MCF 10A (cell line): Measurements from ENCODE around the genes TRPC7 and WNT8A.

DNA sequence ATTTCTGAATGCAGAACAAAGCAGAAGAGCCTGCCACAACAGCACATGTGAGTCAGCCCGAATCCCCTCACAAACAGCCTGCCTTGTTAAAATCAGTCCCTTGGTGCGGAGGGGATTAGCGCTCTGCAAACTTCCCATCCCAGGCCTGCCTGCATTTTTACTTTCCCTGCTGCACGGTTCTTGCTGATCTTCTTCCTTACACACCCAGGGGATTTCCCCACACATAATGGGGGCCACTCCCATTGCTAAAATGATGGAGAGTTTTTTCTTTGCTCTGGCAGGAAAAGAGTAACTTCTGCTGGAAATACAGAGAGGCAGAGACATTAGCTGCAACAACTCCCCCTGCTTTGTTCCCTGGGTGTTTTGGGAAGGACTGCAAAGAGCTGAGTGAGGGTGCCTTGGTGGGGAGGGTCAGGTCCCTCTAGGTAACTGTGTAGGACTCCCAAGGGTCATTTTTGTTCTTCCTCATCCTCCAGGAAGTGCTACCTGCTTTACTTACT, 78.4 kb upstream of the PITX1 start:
- PRO-cap = no peak
- RRBS = no CpG with 5 or more reads among the region's 4 CpGs

GRCh38 chr5:135133920-135134690, 100.1 kb upstream of the PITX1 start:
- PRO-cap = no peak
- RRBS = no CpG with 5 or more reads among the region's 19 CpGs

GRCh38 chr5:135173682-135174294, 139.8 kb upstream of the PITX1 start:
- PRO-cap = no peak
- RRBS = no CpG with 5 or more reads among the region's 6 CpGs

GRCh38 chr5:135334096-135335289, 64.5 kb downstream of the MACROH2A1 start:
- PRO-cap = no peak
- RRBS = no CpG with 5 or more reads among the region's 21 CpGs

- PRO-cap = bidirectional peak, plus-strand start at chr5:135337630, minus-strand start at chr5:135337516
- RRBS = no CpG with 5 or more reads among the region's 11 CpGs
Observed at GRCh38 chr5:135336702-135337848, 62.0 kb downstream of the MACROH2A1 start.

DNA sequence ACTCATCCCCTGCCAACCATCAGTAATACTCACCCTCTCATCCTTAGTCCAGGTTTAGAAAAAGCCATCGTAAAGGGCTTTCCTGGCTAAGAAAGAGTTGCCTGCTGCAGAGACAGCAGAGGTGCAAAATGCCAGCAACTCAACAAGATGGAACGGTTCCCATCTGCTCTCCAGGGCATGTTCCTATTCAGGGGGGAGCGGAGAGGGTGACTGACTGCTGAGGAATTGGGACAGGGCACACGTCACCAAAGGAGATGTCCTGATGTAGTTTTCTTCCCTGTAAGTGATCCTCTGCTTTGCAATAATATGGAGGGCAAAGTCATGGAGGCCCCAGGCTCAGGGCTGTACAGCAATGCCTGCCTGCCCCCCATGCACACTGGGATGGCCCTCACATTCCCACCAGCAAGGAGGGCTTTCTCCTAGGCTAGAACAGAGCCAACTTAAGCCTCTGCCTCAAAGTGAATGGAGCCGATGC, 24.9 kb downstream of the MACROH2A1 start:
- PRO-cap = no peak
- RRBS = no CpG with 5 or more reads among the region's 5 CpGs

DNA sequence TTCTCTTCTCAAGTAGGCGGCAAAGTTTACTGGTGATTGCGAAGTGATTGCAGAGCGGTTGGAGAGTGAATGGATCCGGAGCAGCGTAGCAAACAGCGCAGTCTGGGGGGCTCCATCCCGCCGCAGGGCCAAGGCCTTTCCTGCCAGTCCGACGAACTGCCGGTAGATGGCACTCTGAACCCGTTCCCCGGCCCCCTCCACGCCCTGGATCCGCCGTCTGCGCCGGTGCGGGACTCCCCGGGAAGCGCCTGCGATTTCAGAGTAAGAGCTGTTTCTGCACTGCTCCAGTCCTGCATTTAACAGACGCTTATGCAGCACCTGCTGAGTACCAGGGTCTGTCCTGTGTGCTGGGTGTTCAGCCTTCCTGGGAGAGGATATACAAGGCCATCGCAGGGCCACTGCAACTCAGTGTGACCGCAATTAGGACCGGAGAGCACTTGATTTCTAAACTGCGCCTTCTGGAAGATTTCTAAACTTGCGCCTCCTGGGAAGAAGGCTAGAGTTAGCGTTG, 14.0 kb upstream of the TIFAB start:
- PRO-cap = no peak
- RRBS = under 1% methylated on average over 10 of the region's 29 CpGs

DNA sequence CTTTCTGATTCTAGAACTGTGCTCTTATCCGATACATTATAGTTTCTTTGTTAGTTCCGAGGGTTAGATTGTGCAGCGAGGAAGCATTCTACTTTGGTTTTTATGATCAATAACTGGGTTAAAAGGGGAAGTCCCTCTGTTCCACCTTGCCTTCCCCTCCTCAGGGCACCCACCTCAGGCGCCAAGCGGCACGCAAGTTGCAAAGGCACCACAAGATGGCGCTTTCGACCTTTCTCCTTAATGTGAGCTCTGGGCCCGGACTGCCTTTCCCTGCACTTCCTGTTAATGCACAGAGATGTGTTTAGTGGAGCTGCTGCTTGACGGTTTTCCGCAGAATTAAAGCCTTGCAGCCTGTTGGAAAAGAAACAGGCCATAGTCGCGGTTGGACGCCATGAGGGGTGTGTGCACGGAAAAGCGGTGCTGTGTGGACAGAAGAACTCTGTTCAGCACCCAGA, 18.0 kb downstream of the CXCL14 start:
- PRO-cap = no peak
- RRBS = no CpG with 5 or more reads among the region's 16 CpGs

DNA sequence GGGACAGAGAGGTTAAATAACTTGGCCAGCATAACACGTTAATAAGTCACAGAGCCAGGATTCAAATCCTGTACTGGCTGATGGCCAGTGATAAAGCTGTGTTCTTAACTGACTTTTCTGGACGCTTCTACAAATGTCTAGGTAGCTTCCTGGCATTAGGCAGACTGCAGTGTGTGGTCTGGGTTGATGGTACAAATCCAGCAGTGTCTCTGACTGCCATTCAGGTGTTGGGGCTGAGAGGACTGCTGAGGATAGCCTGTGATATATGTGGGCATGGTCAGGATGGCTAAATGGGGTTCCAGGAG, 125.9 kb upstream of the CXCL14 start:
- PRO-cap = no peak
- RRBS = no CpG with 5 or more reads among the region's 2 CpGs

DNA sequence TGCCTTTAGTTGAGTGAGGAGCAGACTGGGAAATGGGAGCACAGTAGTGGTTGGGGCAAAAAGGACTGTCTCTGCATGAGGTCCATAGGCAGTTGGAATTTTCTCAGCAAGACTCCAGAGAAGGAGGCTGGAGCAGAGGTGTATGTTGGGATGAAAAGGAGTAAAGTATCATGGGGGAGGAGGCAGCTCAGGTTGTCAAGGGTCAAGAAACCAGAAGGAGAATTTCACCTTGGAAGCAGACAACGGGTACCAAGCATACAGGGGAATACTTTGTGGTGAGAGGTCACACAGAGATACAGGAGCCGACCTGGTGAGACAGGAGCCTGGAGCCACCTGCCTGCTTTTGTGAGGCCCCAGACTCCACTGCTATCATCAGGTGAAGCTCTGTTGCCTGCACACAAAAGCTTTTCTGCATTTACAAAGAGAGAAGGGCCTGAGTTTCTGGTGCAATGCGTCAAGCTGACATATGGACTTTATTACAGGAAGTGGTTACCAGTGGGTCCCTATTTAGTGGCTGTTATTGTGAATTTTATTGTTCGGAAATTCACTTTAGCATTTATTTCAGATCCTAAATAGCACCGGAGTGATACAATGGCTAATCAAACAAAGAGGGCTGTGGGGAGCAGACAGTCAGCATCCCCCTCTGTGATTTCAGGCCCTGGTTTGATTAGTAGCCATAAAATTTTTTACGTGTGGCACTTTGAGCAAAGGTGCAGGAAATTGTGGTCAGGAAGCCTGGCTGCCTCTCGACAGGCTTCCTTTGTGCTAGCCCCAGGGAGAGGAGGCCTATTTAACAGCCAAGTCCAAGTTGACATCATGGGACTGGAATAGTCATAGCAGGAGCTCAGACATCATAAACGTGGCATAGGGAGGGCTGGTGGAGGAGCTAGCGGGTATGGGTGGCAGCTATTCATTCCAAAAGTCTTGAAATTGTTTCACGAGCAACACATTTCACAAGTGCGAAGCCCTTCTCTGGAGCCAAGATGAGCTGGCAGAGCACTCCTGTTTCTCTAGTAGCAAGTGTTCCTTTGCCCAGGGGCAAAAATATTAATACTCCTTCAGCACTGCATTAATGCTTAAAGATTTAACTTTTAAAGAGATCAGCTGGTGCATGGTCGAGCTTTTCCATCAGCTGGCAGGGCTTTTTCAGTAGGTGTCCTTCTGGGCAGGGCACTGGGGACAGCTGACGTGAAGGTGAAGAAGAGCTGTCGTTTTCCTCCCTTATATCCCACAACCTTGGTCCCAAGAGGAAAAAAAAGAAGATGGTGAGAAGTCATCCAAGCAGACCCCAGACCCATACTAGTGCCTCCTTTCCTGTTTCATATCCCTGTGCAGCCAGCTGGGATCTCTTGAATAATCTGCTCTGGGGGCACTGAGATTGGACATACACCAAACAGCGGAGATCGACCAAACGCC, 8.4 kb downstream of the TGFBI start:
- PRO-cap = no peak
- RRBS = no CpG with 5 or more reads among the region's 17 CpGs

GRCh38 chr5:136053230-136054372, 24.8 kb downstream of the TGFBI start:
- PRO-cap = no peak
- RRBS = no CpG with 5 or more reads among the region's 10 CpGs

DNA sequence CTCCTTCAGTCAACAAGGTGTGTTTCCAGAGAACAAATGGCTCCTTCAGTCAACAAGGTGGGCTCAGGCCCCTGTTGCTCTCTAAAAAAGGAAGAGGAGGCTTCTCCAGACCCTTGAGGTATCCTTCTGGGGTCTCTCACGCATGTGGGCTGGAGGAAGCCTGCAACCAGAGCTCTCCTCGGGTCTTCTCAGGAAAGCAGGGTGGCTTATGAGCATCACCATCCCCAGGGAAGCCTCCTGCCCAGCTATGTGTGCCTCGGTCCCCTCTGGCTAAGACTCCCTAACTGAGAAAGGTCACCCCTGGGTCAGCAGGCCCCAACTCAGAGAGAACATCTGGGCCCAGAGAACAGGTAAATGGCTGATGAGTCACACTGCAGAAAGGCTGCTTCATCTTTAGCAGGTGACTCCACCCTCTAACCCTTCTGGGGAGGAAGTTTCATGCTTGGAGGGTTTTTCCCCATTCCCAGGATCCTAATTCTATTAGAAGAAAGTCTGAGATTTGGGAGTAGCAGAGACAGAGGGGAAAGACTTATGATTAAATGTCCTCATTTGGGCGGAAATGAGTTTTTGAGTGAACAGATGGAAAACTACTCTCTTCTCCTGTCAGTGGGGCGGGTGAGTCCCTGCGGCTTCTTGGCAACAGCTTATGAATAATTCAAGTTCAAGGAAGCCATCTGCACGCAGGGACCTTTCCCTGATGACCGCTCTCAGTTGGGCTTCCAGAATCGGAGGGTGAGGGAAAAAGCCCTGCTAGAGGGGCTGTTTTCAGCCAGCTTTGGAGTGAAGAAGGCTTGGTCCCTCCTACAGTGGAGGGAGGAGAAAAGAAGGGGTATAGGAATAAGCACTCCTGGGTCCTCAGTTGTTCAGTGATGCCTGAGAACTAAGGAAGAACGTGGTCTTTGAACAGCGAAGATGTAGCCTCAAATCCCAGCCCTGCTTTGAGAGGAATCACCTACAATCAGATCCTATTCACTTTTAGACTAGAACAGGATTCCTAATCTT, 42.0 kb downstream of the TGFBI start:
- PRO-cap = no peak
- RRBS = no CpG with 5 or more reads among the region's 11 CpGs

- PRO-cap = no peak
- RRBS = no CpG with 5 or more reads among the region's 1 CpG
Observed at GRCh38 chr5:136084656-136085064, 48.0 kb upstream of the SMAD5 start.

- PRO-cap = no peak
- RRBS = no CpG with 5 or more reads among the region's 3 CpGs
Observed at GRCh38 chr5:136181187-136181739, 11.7 kb downstream of the SMIM32 start.

GRCh38 chr5:136273906-136274242, 80.9 kb upstream of the SMIM32 start:
- PRO-cap = no peak
- RRBS = no CpG with 5 or more reads among the region's 2 CpGs

GRCh38 chr5:136365420-136365619, at the start of gene TRPC7:
Gene TRPC7, minus strand, starts transcription at chr5:136365545.
- PRO-cap = no peak
- RRBS = no CpG with 5 or more reads among the region's 10 CpGs

DNA sequence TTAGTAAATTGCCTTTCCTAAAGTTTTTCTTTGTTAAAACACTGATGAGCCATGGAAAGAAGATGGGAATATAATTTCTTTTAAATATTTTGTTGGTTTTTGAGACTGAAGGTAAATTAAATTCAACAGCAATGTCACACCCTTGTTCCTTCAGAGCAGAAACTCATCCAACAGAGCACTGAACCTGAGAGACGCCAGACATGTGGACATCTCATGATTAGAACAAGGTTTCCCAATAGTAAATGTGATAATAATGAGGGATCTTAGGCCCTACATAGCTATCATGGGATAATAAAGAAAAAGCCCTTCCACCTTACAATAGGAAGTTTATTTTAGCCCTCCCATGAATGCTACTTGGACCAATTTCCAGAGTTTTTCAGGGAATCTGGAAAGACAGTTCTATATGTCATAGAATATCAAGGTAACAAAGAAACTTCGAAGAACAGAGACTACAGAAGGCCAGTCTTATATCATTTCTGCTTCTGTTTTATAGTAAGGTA, 298.4 kb upstream of the TRPC7 start:
- PRO-cap = no peak
- RRBS = no CpG with 5 or more reads among the region's 2 CpGs

DNA sequence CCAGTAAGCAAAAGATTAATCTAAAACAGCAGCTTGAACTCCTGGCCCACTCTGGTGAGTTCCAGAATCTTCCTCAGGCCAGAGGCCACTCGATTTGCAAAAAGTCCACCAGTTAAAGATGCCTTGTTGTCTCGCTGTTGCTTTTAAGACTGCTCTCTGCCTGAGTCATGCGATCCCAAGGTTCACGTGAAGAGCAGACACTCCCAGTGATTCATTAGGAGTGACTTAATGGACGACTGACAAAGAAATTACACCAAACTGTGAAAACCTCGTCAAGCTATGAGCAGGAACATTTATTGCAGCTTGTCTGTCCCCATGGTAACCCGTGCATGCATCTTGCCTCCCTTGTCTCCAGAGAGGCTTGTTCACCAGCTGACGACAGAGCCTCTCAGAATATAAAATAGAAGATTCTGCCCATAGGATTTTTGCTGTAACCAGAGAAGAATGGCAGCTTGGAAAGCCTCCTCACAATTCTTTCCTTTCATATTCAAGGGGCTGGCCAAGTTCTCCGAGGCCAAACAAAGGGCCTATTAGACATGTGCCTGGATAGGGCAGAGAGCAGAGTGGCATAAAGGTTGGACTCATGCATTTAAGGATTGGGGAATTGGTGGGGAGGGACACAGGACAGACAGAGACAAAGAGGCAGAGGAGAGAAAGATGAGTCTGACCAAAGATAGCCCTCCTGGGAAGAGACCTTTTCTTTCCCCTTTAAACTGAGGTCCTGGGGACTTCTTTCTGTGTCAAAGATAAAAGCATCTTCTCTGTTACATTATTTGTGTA, 352.6 kb downstream of the SPOCK1 start:
- PRO-cap = bidirectional peak, plus-strand start at position 437 of the sequence, minus-strand start at position 117 of the sequence
- RRBS = no CpG with 5 or more reads among the region's 9 CpGs

- PRO-cap = no peak
Observed at GRCh38 chr5:137836890-137837472, 30.7 kb upstream of the MYOT start.

- PRO-cap = no peak
- RRBS = no CpG with 5 or more reads among the region's 5 CpGs
Observed at GRCh38 chr5:138083680-138084126, at the start of gene WNT8A. Gene WNT8A, plus strand, starts transcription at chr5:138084033.